Peyer's patch (tissue), 4 donors: ENCODE results near the genes KNOP1 and GP2.

DNA sequence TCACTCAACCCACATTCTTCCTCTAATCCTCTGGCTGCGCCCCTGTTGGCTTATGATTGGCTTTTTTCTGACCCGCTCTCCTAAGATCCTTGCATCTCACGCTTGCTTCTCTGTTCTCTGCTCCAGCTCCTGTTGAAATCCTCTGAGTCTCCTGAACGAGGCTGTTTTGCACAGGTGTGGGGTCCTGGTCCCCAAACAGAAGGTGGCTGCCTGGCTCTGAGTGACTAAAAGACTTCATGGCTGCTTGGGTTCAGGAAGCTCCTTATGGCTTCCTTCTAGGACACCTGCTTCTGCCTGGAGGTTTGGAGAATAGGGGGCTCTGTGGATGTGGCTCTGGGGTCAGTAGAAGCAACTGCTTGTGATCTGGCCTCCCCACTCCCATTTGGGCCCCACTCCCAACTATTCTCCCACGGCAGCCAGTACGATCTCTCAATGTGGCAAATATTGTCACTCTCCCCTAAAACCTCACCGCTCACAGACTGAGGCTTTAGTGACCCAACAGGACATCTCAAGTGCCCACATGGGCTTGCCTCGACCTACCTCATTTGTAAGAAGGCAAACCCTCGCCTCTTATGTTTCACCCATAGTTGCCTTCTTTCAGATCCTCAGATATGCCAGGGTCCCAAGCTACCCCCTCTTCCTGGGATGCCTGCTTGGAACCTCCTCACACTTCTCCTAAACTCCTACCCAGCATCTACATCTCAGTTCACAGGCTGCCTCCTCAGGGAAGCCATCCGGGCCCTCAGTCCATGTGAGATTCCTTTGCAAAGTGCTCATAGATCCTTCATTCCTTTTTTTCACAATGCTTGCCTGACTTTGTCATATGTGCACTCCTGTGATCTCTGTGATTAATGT lies 282.7 kb downstream of the XYLT1 start:
- PRO-cap: no peak
- RAMPAGE, long total RNA, 4 experiments: no peak in any of the 4 experiments

DNA sequence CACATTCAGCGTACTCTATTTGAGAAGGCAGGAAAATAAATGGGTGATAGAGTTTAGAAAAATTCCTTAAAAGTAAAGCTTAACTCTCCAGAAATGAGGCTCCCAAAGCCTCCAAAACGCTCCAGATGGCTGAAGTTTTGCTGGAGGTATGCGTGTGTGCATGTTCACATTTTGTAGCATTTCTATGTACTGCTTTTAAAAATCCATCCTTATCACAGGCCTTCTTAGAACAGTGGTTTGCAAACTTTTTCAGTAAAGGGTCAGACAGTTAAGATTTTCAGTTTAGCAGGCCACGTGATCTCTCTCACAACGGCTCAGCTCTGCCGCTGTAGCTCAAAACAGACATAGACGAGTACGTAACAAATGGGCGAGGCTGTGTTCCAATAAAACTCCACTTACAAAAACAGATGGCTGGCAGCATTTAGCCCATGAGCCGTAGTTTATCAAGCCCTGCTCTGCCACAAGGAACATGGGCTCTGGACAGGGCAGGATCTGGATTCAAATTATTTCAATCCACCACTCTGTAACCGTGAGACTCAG lies 141.9 kb downstream of the XYLT1 start:
- PRO-cap: no peak
- RAMPAGE, long total RNA, 4 experiments: no peak in any of the 4 experiments

DNA sequence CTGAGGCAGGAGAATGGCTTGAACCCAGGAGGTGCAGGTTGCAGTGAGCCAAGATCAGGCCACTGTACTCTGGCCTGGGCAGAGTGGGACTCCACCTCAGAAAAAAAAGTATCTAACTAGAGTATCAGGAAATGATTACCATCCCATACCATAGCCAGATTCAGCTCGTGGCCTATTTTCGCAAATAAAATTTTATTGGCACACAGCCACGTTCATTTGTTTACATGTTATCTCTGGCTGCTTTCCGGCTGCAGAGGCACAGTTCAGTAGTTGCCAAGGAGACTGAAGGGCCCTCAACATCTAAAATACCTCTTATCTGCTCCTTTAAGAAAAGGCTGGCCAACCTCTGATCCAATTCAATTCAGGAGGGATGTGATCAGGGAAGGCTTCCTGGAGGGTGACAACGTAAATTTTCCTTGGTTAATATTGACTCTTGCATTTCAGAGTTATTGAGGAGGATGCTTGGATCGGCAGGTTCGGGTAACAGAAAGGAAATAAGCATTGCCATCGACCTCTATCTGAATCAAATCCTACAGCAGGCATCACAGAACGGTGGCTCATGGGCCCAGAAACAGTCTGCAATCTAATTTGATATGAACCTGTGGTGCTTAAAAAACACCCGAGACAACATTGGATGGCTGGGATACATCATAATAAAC lies 73.9 kb downstream of the XYLT1 start:
- PRO-cap: no peak
- RAMPAGE, long total RNA, 4 experiments: no peak in any of the 4 experiments

GRCh38 chr16:17468905-17469299 lies 1.9 kb downstream of the XYLT1 start:
- PRO-cap: no peak
- RAMPAGE, long total RNA, 4 experiments: no peak in any of the 4 experiments

DNA sequence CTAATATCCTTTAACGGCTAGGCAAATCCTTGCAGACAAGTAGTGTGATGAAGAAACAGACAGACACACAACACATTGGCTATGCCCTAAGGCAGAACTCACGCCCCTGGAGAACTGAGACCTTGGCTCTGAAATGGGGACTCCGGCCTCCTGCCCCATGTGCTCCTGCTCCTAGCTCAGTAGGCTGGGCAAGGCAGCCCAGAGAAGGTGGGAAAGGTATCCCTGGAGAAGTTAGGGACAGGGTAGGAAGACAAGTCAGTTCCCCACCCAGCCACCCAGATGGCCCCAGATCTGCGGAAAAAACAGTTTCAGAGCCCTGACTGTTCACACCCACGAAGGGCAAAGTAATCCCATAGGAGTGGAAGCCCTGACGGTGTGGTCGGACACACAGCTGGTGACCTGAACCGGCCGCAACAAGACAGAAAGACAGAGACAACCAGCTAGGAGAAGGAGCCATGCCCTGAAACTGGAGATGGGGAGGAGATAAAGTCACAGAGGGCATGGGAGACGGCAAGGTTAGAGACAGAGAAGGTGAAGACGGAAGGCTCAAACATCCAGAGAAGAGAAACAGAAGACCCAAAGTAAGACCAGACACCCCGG lies 1.4 kb downstream of the XYLT1 start:
- PRO-cap: unidirectional peak, plus-strand start at position 39 of the sequence; unidirectional peak, plus-strand start at position 347 of the sequence
- RAMPAGE, long total RNA, 4 experiments: no peak in any of the 4 experiments

- PRO-cap: no peak
- RAMPAGE, long total RNA, 4 experiments: no peak in any of the 4 experiments
These were observed 65.5 kb upstream of the NPIPA8 start for GRCh38 chr16:18401841-18402546.

- PRO-cap: no peak
- RAMPAGE, long total RNA, 4 experiments: no peak in any of the 4 experiments
These were observed 56.6 kb upstream of the ARL6IP1 start for GRCh38 chr16:18858025-18858370.

- PRO-cap: no peak
- RAMPAGE, long total RNA, 4 experiments: no peak in any of the 4 experiments
These were observed 56.9 kb downstream of the SMG1 start for GRCh38 chr16:18869343-18869602.

DNA sequence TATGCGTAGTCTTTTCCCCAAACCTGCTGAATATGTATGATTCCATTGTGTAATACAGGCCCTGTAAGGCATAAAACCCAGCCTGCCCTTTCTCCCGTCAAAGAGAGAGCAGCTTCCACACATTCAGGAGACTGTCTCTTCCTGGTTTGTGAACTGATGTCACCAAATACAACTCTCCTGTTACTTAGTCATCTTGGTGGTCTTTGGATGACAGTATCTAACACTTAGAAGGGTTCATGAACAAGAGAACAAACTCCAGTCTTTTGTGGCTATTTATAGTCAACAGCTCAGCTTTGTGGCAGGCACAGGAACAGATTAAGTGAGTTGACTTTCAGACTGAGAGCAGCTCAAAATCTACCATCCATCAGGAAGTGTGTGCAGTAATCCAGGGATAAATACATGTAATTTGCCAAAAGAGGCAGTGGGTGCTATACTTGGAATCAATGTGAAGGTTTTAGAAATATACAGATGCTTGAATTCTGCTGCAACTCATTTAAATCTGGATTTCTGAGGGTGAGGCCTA lies 24.6 kb upstream of the TMC7 start:
- PRO-cap: no peak
- RAMPAGE, long total RNA, 4 experiments: no peak in any of the 4 experiments

DNA sequence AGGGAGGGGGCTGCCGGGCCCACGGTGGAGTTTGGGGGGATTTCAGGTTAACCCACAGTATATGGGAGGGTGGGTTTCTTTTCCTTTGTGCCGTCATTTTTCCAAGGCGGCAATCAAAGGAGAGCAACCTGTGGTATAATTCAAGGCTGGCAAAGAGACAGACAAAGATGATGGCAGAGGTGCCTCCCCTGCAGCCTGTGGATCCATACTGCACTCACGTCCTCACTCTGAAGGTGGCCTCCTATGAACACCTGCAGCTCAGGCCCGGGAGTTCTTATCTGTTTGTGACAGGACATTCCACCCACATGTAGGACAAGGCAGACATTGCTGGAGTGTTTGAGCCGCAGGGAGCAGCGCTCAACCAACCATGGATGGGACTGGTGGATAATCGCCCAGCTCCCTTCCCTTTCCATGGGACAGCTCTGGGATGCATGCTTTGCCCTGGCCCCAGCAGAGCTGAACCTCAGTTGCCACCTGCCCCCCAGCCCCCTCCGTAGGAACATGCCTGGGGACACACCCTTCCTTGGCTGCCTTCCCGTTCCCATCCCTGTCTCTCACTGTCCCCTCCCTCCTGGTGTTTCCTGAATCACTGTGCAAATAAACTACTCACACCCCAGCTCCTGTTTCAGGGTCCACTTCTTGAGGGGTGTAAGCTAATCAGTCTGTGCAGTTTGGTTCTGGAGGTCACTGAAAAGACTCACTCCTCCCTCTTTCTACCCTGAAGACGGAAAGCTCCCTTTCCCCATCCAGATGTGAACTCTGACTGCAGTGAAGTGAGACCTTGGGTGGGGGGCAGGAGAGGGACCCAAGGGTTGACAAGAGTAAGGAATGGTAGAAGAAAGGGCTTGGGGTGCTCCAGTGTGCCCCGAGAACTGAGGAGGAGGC lies 22.2 kb downstream of the ITPRIPL2 start:
- PRO-cap: unidirectional peak, plus-strand start at position 669 of the sequence
- RAMPAGE, long total RNA, 4 experiments: no peak in any of the 4 experiments

GRCh38 chr16:19203491-19204208 lies 35.6 kb downstream of the SYT17 start:
- PRO-cap: no peak
- RAMPAGE, long total RNA, 4 experiments: no peak in any of the 4 experiments

- PRO-cap: no peak
- RAMPAGE, long total RNA, 4 experiments: no peak in any of the 4 experiments
These were observed 35.4 kb upstream of the TMC5 start for GRCh38 chr16:19382042-19382932.

- PRO-cap: bidirectional peak, plus-strand start at chr16:19704679, minus-strand start at chr16:19704588
- RAMPAGE, long total RNA, 4 experiments: no peak in any of the 4 experiments
These were observed 13.5 kb downstream of the KNOP1 start for GRCh38 chr16:19704534-19704858.

DNA sequence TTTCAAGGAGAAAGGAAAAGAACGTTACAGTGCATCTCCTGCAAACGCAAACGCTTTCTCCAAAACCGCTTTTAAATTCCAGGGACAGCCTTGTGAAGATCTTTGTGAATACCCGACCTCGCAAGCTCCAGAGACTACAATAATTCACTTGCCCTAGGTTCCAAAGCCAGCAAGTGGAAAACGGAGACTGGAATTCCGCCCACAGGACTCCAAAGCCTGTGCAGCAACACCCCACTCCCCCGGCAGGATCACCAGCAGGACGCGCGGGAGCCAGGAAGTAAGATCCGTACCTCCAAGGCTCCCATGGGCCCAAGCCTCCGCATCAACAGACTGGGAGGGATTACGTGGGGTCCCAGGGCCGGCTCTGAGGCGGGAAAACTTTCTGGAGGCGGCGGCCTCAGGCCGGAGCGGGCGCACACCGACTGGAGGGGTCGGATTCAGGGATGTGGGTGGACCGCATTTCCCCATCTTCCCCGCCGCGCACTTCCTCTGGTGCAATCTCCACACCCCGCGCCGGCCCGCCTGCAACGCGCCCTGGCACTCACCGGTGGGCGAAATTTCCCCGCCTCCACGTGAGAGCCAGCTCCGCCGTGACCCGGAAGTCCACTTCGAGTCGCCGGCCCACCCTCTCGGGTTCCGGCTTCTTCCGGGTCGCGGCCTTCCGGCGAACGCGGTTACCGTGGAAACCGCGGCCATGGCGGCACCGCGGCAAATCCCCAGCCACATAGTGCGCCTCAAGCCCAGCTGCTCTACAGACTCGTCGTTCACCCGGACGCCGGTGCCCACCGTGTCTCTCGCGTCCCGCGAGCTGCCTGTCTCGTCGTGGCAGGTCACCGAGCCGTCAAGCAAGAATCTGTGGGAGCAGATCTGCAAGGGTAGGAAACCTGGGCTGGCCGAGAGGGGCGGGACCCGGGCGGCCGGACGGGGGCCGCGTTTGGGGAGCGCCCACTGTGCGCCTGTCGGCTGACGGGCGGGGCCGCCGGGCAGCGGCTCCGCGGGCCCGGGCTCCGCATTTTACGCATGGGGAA lies at the start of gene KNOP1:
Gene KNOP1 (minus strand): TSS at position 615 of the 1,028 bp plus-strand sequence.
- PRO-cap: bidirectional peak, plus-strand start at position 754 of the sequence, minus-strand start at position 543 of the sequence; unidirectional peak, plus-strand start at position 951 of the sequence
- RAMPAGE, long total RNA, 4 experiments: start-site peak on the plus strand in 2 of 4 experiments, centred at positions 666 to 676 of the sequence, 29 to 51 reads per replicate; start-site peak on the minus strand in 4 of 4 experiments, centred at positions 593 to 609 of the sequence, 39 to 98 reads per replicate

GRCh38 chr16:19718641-19719123 lies 611 bp downstream of the IQCK start:
- PRO-cap: no peak
- RAMPAGE, long total RNA, 4 experiments: no peak in any of the 4 experiments

DNA sequence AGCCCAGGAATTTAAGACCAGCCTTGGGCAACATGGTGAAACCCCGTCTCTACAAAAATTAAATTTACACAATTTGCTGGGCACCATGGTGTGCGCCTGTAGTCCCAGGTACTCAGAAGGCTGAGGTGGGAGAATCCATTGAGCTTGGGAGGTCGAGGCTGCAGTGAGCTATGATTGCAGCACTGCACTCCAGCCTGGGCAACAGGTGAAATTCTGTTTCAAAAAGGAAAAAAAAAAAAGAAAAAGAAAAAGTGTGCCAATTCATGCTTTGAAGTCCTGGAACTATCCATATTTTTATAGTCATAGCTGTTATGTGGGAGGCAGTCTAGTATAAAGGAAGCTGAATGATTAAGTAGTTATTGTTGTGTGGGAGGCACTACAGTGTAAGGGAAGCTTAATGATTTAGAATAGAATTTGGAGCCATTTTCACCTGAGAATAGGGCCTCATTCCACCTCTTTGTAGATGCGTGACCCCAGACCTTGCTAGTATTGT lies 31.5 kb downstream of the IQCK start:
- PRO-cap: no peak
- RAMPAGE, long total RNA, 4 experiments: no peak in any of the 4 experiments

GRCh38 chr16:19761371-19761699 lies 43.3 kb downstream of the IQCK start:
- PRO-cap: no peak
- RAMPAGE, long total RNA, 4 experiments: no peak in any of the 4 experiments

GRCh38 chr16:19886326-19886712 lies 1.7 kb upstream of the GPRC5B start:
- PRO-cap: no peak
- RAMPAGE, long total RNA, 4 experiments: no peak in any of the 4 experiments

DNA sequence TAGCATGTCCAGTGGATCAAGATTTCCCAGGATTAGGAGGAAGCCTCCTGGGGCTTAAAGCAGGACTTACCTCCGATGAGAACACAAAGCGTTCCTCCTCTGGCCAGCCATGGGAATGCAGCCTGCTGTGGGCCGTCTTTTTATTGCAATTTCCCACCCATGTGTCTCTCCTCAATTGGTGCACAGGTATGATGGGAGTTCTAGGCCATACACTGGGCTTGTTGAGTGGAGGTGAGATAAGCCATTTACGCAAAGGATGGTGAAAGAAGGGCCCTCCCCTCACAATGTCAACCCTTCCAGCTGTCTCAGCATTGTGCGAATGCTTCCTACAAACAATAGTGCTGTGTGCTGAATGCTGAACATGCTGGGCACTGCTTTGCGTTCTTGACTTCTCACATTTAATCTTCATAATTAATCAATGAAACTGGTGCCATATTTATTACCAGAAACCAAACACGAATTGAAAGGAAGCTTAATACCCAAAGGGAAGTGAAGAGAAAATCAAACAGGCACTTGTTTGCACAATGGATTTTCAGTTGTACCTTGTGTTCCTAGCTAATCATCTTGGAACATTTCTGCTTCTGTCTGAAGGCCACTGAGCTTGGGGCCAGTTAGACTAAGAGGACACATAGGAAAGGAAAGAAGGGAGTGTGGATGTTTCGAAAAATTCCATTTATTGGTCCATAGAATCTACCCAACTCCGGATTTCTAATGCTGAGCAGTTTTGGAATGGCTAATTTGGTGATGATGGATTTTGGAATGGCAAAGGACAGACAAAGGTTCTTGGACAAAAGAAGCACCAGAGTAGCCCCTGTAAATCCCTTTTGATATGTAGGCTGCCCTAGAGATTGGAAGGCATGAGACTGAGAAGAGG lies at the start of gene GP2:
Gene GP2 (minus strand): TSS at position 117 of the 874 bp plus-strand sequence.
- PRO-cap: no peak
- RAMPAGE, long total RNA, 4 experiments: start-site peak on the minus strand in 1 of 4 experiments, centred at position 94 of the sequence, 20 reads per replicate

- PRO-cap: no peak
- RAMPAGE, long total RNA, 4 experiments: no peak in any of the 4 experiments
These were observed 15.0 kb downstream of the ACSM5 start for GRCh38 chr16:20424239-20424868.